Neural crest cell (in vitro differentiated cells): Measurements from ENCODE around the genes WDR82, STIMATE, SFMBT1 and TKT.

DNA sequence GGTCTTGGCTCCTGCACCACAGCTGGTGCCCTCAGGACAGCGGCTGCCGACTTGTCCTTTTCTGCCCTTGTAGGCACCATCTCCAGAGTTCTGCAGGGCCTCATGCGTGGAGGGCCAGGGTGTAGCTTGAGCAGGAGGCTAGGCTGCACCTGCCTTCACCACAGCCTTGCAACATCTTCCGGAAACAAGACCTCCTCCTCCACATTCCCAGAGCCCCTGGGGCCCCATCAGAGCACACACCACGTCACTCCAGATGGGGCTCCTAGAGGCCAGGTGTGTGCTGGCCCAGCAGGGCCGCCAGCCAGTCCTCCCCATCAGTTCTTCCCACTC, 489 bp upstream of the TLR9 start:
- PRO-cap = no peak

GRCh38 chr3:52227688-52228019, 2.2 kb upstream of the TLR9 start:
- PRO-cap = no peak

GRCh38 chr3:52246477-52247377, 1.2 kb downstream of the PPM1M start:
- PRO-cap = no peak

DNA sequence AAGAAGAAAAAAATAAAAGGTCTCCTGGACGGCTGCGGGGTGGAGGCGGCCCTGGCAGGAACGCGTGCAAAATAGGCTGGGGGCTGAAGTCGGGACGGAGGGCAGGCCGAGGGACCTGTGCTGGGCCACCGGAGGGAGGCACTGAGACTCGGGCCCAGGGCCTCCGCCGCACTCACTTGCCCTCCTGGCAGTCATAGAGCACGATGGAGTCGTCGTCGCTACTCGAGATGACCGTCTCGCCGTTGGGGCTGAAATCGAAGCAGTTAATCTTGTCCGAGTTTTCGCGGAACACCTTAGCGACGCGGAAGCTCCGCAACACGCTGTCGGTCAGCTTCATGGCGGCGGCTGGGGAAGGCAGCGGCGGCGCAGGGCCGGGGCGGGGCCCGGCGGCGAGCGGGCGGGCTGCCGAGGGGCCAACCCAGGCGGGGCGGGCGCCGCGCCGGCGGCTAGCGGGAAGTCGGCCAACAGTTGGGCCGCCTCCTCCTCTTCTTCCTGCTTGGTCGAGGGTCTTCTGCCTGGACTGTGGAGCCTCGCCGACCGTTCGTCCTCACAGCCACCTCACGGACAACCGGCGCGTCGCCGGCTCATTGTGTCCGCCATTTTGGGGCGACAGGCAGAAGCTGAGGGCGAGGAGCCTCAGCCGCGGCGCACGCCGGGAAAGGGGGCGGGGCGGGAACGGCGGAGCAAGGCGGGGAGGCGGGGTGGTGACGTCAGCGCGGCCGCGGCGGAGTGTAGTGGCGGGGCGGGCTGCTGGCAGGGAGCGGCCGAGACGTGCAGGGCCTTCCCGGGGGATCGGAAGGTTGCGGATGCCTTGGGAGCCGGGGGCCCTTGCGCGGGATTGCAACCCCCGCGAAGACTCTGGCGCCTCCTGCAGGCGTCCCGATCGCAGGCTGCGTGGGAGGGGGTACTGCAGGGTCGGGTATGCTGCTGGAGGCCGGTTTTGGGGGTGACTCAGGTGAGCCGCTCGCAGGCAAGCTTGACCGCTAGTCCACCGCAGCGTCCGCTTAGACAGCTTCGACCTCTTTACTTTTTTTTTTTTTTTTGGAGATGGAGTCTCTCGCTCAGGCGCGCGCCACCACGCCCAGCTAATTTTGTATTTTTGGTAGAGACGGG, at the start of gene WDR82:
WDR82 (minus strand) TSS at position 625 of the 1,113 bp plus-strand sequence.
- PRO-cap = bidirectional peak, plus-strand start at position 194 of the sequence, minus-strand start at position 143 of the sequence; bidirectional peak, plus-strand start at position 368 of the sequence, minus-strand start at position 347 of the sequence; bidirectional peak, plus-strand start at position 756 of the sequence, minus-strand start at position 591 of the sequence; unidirectional peak, minus-strand start at position 1,025 of the sequence

DNA sequence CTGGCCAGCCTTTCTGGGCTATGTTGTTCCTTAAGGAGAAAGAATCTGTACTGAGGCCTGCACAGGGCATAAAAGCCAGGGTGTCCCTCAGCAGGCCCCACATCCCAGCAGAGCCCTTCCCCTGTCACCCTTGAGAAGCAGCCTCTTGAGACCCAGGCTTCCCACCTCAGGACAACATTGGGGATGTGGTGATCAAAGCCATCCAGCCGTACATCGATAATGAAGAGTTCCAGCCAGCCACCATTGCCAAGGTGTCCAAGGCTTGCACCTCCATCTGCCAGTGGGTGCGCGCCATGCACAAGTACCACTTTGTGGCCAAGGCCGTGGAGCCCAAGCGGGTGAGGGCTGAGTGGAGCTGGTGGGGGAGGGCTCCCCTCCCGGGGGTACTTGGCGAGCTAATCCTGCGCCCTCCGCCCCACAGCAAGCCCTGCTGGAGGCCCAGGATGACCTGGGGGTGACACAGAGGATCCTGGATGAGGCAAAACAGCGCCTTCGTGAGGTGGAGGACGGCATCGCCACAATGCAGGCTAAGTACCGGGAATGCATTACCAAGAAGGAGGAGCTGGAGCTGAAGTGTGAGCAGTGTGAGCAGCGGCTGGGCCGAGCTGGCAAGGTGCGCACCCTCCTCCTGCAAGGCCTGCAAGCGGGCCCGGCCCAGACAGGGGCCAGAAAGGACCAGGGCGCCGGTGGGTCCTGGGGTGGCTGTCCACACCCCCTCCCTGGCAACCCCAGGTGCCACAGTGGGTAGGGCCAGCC, 21.6 kb downstream of the BAP1 start:
- PRO-cap = no peak

- PRO-cap = no peak
Measured at GRCh38 chr3:52400663-52401220, 9.1 kb downstream of the BAP1 start.

- PRO-cap = no peak
Measured at GRCh38 chr3:52434475-52435654, 10.0 kb downstream of the SEMA3G start.

GRCh38 chr3:52550417-52550870, 14.0 kb downstream of the UQCC5 start:
- PRO-cap = no peak

DNA sequence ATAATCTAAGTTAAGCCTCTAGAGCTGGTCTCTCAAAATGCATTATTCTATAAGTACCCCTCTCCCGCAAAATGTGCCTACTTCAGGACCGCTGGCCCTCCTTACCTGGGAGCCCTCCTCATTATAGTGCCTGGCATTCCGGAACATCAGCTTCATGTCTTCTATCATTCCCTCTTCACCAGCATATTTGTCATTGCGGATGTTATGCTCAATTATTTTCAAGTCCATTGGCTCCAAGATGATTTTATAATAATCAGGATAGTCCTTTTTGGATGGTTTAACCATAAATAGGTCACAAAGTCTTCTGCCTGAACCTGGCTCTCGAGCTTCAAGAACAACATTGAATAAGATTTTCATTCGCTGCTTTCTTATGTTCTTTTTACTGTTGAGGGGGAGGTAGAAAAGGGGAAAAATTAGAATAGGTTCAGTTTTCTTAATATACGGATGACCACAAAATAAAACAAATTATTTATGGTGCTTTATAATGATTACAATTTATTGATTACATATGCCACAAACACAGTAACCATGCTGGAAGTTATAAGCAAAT, 68.6 kb upstream of the GNL3 start:
- PRO-cap = no peak

DNA sequence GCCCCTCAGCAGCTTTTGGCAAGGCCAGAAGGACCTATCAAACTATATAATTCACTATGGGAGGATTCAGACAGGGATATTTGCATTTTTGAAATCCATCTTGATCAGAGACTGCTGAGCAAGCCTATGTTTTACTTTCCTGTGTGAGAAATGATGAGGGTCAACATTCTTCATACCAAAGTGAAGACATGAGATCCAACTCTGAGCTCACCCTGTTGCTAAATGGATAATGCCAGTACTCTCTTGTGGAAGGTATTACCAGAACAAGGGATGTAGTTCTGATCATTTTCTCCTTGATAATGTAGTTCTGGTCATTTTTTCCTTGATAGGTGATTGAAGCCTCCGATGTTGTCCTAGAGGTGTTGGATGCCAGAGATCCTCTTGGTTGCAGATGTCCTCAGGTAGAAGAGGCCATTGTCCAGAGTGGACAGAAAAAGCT, 2.9 kb downstream of the GNL3 start:
- PRO-cap = no peak

- PRO-cap = no peak
Measured at GRCh38 chr3:52694377-52695492, 8.9 kb downstream of the GNL3 start.

GRCh38 chr3:52793893-52794462, 618 bp upstream of the ITIH3 start:
- PRO-cap = no peak

- PRO-cap = no peak
Measured at GRCh38 chr3:52848511-52849268, 13.9 kb upstream of the MUSTN1 start.

- PRO-cap = no peak
Measured at GRCh38 chr3:52896477-52896969, 825 bp downstream of the STIMATE start.

GRCh38 chr3:52896970-52898038, at the start of gene STIMATE:
Gene STIMATE (minus strand): TSS chr3:52897548.
- PRO-cap = unidirectional peak, minus-strand start at chr3:52897396; unidirectional peak, minus-strand start at chr3:52897548

GRCh38 chr3:53045893-53046193, at the start of gene SFMBT1:
Gene SFMBT1 (minus strand): TSS chr3:53046073.
- PRO-cap = bidirectional peak, plus-strand start at chr3:53046133, minus-strand start at chr3:53046073

GRCh38 chr3:53191927-53192608, 31.1 kb downstream of the PRKCD start:
- PRO-cap = no peak

GRCh38 chr3:53234964-53235427, 20.8 kb downstream of the TKT start:
- PRO-cap = no peak

GRCh38 chr3:53254206-53255378, 1.2 kb downstream of the TKT start:
- PRO-cap = bidirectional peak, plus-strand start at chr3:53255086, minus-strand start at chr3:53254983

- PRO-cap = bidirectional peak, plus-strand start at chr3:53255608, minus-strand start at chr3:53255504; bidirectional peak, plus-strand start at chr3:53255641, minus-strand start at chr3:53255646; bidirectional peak, plus-strand start at chr3:53255951, minus-strand start at chr3:53256022
Measured at GRCh38 chr3:53255379-53256401, at the start of gene TKT. Gene TKT (minus strand): TSS chr3:53256022.